Bile duct (tissue), 1 donor: ENCODE measurements around a stretch of chr19.

GRCh38 chr19:13789182-13789428 lies 6.1 kb upstream of the ZSWIM4 start:
- PRO-cap: no peak

DNA sequence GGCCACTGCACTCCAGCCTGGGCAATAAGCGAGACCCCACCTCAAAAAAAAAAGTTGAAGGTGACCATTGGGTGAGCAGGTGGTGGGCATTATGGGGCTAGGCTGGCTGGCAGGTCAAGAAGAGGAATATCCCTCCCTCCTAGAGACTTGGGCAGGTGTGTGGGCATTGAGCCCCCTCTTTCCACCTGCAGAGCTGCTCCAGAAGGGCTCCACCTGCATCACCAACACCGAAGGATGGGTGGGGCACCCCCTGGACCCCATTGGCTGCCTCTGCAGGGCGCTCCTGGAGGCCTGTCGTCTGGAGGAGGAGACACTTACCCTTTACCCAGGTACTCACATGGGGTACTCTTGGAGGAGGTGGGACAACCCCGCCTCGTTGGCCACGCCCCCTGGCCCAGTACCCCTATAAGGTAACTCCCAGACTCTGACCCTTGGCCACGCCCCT lies 21.8 kb downstream of the ZSWIM4 start:
- PRO-cap: no peak

DNA sequence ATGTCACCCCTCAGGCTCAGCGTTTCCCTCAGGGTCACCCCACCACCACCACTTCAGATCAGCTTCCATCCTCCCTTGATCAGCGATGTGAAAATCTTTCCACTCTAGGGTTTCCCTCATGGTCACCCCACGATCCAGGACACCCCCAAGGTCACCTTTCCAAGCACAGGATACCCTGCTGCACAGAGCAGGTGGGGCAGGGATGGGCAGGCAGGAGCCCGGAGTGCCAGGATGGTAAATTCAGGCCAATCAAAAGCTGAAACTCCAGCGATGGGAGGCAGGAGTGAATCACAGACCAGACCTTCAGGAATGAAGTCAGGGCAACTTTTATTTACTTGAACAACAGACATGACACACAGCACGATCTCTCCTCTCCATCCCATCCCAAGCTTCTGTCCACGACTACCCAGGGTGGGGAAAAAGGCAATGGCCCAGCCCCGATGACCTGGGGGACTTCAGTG lies 39.0 kb downstream of the ZSWIM4 start:
- PRO-cap: no peak

- PRO-cap: bidirectional peak, plus-strand start at chr19:13839829, minus-strand start at chr19:13839799; bidirectional peak, plus-strand start at chr19:13840122, minus-strand start at chr19:13840001
These were observed 37.2 kb upstream of the NANOS3 start for GRCh38 chr19:13839447-13840326.

- PRO-cap: no peak
These were observed 31.2 kb upstream of the NANOS3 start for GRCh38 chr19:13845706-13846189.

GRCh38 chr19:13850097-13850738 lies 26.7 kb upstream of the NANOS3 start:
- PRO-cap: unidirectional peak, plus-strand start at chr19:13850620

DNA sequence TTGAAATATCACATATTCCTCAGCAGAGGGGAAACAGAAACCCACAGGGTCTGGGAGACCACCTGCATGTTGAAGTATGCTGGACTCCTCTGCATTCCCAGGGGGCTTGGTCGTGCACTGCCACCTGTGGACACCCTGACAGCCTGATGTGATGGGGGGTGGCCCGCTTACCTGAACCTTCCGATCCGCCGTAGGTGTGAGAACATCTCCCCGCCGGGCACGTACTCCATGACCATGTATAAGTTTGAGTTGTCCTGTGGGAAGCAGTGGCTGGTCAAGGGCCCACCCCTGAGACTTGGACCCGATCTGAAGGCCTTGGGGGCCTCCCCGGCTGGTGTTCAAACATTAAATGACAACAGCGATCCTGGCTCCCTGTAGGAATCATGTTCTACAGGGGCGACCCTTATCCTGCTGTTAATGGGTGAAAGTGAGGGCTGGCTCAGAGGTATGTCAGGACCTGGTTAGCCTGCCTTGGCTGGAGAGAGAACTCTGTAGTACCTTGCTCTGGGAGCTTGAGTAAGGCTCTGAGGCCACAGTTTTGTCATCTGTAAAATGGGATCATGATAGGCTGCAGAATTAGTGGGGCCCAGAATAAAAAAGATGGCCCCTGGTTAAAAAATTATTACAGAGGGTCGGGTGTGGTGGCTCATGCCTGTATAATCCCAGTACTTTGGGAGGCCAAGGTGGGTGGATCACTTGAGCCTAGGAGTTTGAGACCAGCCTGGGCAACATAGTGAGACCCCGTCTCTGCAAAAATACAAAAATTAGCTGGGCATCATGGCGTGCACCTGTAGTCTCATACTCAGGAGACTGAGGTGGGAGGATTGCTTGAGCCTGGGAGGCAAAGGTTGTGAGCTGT lies 15.3 kb upstream of the C19orf67 start:
- PRO-cap: no peak

- PRO-cap: bidirectional peak, plus-strand start at chr19:14118048, minus-strand start at chr19:14117762; unidirectional peak, plus-strand start at chr19:14118349
These were observed 808 bp upstream of the PRKACA start for GRCh38 chr19:14117948-14119192.

DNA sequence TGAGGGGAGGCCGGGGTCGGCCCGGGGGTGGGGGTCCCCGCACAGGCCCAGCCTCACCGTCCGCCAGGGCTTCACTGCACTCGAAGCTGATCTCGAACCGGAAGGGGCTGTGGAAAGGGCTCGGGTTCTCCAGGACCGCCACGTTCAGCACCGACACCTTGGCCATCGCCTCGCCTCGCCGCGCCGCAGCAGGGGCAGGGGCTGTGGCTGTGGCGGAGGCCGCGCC lies 185 bp downstream of the ASF1B start:
- PRO-cap: no peak

- PRO-cap: bidirectional peak, plus-strand start at chr19:14207039, minus-strand start at chr19:14206807; unidirectional peak, minus-strand start at chr19:14207301
These were observed 945 bp upstream of the ADGRL1 start for GRCh38 chr19:14206462-14207766.

DNA sequence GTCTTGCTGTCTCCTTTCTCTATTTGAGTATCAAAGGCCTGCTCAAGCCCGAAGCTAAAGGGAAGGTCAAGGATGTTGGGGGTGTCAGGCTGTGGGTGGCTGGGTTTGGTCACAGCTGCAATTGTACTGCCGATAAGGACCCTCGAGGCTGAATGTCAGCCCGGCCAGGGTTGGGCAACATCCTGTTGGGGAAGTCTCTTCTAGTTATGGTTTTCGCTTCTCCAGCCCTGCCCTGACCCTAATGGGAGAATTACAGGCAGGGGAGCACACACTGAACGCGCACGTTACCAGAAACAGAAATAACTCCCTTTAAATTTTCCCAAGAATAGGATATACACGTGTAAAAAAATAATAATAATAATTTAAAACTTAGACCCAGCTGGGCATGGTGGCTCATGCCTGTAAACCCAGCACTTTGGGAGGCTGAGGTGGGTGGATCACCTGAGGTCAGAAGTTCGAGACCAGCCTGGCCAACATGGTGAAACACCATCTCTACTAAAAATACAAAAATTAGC lies 24.9 kb upstream of the ADGRE5 start:
- PRO-cap: no peak

DNA sequence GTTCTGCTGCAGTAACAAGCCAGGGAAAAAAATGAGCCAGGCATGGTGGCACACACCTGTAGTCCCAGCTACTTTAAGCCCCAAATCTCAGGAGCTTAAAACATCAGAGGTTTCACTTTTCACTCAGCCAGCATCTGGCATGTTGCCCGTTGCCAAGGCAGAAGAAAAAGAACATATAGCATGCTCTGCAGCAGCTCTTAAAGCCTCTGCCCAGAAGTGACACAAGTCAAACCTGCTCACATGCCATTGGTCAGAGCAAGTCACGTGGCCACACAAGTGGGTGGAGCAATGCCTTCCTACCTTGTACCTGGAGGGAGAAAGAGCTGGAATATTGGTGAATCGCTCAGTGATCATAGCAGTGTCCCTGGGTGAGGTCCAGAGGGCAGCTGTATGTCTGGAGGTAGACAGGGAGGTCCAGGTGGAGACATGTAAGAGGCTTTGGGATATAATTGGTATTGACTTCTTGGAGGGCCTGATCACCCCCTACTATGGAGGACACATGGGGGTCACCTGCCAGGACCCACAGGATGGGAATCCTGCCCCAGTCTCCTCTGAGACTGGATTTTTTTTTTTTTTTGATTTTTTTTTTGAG lies 14.6 kb upstream of the ADGRE5 start:
- PRO-cap: no peak

DNA sequence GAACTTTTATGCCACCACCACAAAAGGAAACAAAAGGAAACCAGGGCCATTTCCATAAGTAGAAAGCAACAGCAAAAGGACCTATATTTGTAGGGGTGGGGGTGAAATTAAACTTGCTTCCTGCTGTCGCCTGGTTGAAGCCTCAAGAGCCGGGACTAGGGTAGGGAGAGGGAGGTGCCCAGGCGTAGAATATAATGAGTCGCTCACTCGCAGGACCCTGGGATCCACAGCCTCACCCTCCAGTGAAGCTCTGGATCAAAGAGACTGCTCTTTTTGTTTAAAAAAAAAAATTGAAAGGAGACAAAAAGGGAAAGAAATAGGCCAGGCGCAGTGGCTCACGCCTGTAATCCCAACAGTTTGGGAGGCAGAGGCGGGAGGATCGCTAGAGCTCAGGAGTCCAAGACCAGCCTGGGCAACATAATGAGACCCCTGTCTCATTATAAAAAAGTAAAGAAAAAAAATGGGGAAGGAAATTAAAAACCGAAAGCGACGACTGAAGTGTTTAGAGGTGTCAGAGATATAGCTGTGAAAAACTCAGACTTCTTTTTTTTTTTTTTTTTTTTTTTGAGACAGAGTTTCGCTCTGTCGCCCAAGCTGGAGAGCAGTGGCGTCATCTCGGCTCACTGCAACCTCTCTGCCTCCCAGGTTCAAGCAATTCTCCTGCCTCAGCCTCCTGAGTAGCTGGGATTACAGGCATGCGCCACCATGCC lies 10.9 kb upstream of the ADGRE5 start:
- PRO-cap: no peak

DNA sequence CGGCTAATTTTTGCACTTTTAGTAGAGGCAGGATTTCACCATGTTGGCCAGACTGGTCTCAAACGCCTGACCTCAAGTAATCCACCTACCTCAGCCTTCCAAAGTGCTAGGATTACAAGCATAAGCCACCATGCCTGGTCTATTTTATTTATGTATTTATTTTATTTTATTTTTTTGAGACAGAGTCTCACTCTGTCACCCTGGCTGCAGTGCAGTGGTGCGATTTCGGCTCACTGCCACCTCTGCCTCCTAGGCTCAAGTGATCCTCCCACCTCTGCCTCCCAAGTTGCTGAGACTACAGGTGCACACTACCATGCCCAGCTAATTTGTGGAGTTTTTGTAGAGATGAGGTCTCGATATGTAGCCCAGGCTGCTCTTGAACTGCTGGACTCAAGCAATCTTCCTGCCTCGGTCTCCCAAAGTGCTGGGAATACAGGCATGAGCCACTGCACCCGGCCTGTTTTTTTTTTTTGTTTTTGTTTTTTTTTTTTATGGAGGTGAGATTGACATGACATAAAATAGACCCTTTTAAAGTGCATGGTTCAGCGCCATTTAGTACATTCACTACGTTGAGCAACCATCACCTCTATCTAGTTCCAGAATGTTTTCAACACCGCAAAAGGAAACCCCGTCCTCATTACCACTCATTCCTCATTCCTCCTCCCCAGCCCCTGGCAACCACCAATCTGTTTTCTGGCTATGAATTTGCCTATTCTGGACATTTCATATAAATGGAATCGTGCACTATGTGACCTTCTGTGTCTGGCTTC lies 10.2 kb upstream of the ADGRE5 start:
- PRO-cap: no peak

DNA sequence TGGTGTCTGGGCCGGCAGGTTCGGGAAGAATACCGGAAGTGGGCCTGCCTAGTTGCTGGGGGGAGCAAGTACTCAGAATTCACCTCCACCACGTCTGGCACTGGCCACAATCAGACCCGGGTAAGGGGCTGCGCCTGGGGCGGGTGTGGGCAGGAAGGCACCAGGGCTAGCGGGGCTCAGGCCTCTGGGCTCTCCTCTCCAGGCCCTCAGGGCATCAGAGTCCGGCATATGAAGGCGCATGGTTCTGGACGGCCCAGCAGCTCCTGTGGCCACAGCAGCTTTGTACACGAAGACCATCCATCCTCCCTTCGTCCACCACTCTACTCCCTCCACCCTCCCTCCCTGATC lies 11.3 kb downstream of the DDX39A start:
- PRO-cap: no peak

GRCh38 chr19:14434633-14435491 lies 1.8 kb downstream of the PKN1 start:
- PRO-cap: no peak

DNA sequence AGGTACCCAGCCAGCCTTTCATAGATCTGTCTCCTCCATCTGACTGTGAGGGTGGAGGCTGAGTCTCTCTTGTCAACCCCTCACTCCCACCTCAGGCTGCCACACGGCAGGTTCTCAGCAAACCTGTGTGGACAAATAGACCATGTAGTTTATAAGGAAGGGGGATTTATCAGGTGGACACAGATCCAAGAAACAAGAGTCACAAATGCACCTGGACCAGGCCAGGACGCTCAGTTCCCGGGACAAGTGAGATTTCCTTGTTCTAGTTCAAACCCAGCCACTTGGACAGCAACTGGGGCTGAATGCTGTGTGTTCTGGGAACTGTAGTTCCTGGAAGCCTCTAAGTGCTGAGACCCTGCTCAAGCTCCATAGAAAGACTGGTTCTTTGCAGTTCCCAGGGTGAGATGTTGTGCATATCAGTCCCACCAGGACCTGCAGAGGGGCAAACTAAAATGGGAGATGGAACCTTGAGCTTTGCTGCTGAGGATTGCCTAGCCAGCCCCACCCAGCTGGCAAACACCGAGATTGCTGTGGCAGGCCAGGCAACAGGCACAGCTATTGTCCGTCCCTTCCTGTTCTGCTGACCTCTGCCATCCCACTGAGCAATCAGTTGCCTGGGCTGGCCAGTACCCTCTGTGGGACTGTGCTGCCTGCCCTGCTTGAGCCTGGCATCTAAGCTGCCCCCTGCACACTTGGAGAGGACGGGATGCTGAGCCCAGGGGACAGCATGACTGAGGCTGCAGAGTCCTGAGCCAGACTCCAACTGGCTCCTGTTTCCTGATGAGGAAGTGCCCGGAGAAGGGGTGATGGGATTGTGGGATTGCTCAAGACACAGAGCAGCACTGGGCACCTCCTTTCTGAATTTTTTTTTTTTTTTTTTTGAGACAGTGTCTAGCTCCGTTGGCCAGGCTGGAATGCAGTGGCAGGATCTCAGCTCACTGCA lies 1.4 kb upstream of the GIPC1 start:
- PRO-cap: unidirectional peak, minus-strand start at position 772 of the sequence

GRCh38 chr19:14512572-14513542 lies 5.3 kb downstream of the DNAJB1 start:
- PRO-cap: no peak

DNA sequence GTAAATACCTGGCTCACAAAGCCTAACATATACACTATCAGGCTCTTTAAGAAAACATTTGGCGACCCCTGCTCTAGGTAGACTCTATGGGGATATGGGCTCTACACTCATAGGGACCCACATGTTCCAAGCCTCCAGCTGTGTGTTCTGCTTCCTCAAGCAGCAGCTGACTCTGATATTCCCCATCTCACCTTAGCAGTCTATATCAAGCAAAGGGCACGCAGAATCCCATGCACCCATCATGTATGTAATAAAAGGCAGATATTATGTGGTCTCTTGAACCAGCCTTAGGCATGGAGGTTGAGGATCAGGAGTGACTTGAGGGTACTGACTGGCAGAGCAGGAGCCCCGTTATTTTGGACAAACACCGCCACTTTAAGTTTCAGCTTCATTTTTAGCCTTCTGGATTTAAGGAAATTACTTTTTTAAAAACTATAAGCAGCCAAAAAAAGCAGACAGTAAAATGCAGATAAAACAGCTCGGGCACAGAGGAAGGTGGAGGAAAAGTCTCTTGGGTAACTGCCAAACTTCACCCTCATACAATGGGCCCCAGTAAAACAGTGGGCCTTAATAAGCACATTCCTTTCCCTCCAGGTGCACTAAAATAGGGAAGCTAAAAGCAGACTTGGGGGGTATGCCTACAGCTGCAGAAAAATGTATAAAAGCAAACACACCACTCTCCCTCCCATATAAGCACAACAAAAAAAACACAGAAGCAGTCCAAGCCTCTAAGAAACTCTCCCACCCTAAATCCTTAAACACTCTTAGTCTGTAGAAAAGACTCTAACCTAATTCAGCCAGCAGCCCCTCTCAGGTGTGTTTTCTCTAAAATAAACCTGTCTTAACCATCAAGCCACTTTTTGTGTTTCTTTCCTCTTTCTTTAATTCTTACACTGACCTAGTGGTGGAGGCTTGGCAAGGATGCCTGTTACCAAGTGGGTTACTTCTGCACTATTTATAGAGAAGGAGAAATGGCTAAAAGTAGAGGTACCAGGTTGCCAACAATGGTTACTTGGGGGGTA lies 43.4 kb downstream of the ZNF333 start:
- PRO-cap: no peak

- PRO-cap: no peak
These were observed 7.5 kb downstream of the ILVBL start for GRCh38 chr19:15118058-15118610.